Esophagus muscularis mucosa (tissue), 4 donors: ENCODE measurements around the genes VDAC1, SEC24A and CAMLG.

DNA sequence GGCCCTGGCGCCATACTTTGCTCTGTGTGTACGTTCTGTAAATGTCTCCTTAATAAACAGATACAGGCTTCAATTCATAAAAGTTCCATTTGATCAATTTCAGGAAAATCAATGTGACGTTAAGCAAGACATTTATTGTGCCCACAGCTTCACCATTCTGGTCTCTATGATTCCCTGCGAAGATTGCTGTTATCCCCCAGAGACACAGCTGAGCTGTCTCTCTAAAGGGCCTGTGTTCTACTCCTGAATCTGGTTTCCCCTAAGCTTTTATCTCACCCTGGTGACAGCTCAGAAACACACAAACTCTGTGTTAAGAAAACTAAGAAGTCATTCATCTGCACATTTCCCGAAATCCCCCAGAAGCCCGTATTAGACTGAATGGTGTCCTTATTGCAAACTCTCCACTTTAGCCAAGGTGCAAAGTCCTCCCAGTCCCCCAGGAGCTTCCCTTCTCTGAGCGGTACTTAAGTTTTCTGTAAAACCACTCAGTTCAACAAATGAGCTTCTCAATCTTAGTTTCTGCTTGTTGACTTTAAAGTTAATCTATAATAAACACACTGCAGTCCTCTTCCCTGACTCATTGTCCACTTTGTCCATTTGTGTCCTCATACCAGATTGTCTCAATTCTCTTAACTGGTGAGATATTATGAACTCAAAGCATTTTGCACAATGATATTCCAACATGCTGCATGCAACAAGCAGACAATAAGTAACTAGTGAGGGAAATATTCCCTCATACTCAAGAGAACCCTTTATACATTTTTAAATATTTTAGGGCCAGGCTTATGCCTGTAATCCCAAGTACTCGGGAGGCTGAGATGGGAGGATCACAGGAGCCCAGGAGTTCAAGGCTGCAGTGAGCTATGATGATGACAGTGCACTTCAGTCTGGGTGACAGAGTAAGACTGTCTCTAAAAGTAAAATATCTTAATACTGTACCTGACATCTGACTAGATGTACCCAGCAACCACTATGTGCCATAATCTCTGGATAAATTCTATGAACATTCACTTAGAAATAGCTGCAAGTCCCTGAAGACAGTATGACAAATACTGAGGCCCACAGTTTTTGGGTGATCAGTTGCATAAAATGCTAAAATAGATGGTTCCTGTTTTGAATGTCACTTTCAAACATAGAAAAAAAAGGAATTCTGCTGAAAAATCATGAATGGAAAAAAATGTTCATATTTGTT lies 1.6 kb upstream of the C5orf15 start:
- PRO-cap: no peak
- RAMPAGE, long total RNA, 4 experiments: no peak in any of the 4 experiments

GRCh38 chr5:134003799-134004325 lies 913 bp downstream of the VDAC1 start:
- PRO-cap: bidirectional peak, plus-strand start at chr5:134004186, minus-strand start at chr5:134004087
- RAMPAGE, long total RNA, 4 experiments: no peak in any of the 4 experiments

DNA sequence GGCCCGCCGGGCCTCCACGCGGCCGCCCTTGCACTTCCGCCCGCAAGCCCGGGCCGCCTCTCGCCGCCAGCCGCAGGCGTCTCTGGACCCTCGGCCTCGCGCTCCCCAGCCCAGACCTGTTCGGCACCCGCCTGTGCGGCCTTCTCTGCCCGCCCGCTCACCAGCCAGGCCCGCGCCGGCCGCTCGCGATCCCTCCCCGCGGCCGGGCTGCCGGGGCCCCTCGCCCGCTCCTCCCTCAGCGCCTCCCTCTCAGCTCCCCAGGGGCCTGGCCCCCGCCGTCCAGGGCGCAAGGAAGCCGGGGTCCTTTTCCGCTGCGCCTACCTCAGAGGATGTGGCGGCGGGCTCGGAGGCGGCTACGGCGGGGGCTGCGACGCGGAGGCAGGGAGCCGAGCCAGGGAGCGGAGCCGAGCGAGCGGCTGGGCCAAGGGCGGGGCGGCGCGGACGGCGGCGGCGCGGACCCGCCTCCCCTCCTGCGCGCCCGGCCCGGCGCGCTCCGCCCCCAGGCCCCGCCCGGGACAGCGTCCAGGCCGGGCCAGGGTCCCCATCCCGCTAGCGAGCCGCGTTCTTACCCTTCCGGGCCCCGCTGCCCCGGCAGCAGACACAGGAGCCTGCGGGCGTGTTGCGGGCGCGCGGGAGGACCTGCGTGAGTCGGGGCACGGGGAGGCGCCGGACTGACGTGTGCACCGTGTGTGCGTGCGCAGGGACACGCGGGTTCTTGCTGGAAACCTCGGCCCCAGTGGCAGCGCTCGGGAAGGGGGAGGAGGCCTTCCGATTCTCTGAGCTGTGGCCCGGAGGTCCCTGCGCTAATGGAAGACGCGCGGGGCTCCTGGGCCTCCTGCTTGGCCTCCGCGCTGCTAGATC lies at the start of gene VDAC1:
Gene VDAC1, minus strand, starts transcription at position 650 of the 861 bp plus-strand sequence.
- PRO-cap: bidirectional peak, plus-strand start at position 518 of the sequence, minus-strand start at position 367 of the sequence
- RAMPAGE, long total RNA, 4 experiments: start-site peak on the plus strand in 4 of 4 experiments, centred at positions 505 to 522 of the sequence, 21 to 46 reads per replicate; start-site peak on the minus strand in 4 of 4 experiments, centred at positions 361 to 632 of the sequence, 87 to 4,221 reads per replicate

GRCh38 chr5:134146402-134147419 lies 30.0 kb downstream of the SKP1 start:
- PRO-cap: no peak
- RAMPAGE, long total RNA, 4 experiments: no peak in any of the 4 experiments

DNA sequence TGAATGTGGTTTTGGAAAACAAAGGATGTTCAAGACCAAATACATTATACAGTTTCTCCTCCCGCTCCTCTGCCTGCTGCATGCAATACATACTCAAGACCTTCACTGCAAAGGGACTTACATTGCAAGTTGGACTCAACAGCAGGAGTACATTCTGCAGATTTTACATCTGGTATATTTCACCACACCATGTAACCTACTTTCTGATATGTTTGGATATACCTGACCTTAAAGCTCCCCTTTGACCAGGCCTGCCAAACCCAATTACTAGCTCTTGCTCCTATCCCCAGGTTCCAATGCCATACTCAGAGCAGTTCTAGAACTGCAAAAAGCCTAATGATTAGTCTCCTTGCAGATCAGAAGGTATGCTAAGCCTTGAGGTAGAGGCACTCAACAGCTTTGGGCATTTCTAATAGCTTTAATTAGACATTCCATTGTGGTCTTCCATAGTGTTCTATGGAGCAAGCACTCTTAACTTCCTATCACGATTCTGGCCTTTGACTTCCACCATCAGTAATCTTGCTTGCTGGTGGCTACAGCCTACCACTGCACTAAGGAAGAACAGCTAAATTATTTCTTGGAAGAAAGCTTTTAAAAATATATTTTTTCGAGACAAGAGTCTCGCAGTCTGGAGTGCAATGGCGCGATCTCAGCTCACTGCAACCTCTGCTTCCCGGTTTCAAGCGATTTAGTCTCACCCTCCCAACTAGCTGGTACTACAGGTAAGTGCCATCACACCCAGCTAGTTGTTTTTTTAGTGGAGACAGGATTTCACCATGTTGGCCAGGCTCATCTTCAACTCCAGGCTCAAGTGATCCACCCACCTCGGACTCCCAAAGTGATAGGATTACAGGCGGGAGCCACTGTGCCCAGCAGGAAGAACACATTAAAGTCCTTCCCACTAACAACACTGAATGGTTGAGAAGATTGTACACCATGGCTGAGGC lies 15.2 kb upstream of the SKP1 start:
- PRO-cap: no peak
- RAMPAGE, long total RNA, 4 experiments: no peak in any of the 4 experiments

- PRO-cap: no peak
- RAMPAGE, long total RNA, 4 experiments: no peak in any of the 4 experiments
Observed at GRCh38 chr5:134196840-134197569, 20.3 kb upstream of the SKP1 start.

- PRO-cap: no peak
- RAMPAGE, long total RNA, 4 experiments: no peak in any of the 4 experiments
Observed at GRCh38 chr5:134223889-134224408, 1.9 kb downstream of the PPP2CA start.

DNA sequence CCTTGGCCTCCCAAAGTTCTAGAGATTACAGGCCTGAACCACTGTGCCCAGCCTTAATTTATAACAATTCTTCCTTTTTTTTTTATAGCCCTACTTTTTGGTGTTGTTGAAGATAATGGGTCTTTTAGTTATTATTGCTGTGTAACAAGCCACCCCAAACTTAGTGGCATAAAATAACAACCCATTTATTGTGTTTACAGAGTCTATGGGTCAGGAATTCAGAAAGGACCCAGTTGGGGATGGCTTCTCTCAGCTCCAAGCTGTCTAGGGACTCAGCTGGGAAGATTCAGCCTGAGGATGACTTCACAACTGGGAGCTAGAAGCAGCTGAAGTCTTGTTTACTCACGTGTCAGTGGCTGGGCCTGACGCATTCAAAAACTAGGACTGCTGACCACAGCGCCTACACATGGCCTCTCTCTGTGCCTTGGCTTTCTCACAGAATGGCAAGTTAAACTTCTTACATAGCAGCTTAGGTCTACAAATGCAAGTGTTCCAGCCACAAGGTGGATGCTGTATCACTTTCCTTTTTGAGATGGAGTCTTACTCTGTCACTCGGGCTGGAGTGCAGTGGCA lies 16.2 kb upstream of the PPP2CA start:
- PRO-cap: no peak
- RAMPAGE, long total RNA, 4 experiments: no peak in any of the 4 experiments

DNA sequence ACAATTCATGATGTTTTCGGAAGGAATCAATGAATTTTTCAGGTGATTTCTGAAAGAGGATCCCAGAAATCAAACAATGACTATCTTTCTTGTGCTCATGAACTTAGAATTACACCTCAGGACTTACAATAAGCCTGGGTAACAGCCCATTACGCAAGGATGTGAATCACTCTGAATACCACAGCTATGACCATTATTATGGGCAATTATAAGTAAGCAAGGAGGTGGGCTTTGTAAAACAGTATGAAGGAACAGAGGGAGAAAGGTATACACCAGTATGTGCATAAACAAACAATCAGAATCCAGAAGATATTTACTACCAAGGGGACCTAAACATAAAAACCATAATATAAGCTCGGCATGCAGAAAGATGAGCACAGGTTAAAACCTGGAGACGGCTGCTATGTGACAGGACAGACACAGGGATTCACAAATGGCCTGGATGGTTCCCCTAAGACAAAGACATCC lies 21.6 kb upstream of the PPP2CA start:
- PRO-cap: no peak
- RAMPAGE, long total RNA, 4 experiments: no peak in any of the 4 experiments

DNA sequence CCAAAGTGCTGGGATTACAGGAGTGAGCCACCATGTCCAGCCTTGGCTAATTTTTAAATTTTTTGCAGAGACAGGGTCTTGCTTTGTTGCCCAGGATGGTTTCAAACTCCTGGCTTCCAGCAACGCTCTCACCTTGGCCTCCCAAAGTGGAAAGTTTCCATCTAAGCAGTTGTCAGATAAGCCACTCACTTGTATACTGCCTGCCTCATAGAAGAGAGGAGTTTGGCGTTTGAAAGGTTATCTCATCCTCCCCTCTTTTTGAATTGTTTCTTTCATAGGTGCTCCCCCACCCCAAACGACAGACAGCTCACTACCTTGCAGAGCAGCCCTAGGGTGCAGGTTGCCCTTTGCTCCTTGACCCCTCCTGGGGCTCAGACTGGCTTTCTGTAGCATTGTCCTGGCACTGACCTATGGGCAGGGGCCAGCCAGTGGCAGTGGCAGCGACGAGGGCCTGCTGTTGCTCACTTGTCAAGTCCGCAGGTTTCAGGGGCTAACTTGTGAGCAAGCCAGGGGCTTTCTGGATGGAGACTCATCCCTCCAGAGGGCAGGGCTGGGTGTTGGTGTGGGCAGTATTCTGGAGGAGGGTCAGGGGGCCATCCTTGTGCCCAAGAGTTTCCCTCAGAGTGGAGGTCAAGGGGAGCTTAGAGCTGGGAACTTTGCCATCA lies 53.2 kb upstream of the CDKN2AIPNL start:
- PRO-cap: no peak
- RAMPAGE, long total RNA, 4 experiments: no peak in any of the 4 experiments

- PRO-cap: bidirectional peak, plus-strand start at chr5:134466769, minus-strand start at chr5:134466466; bidirectional peak, plus-strand start at chr5:134466901, minus-strand start at chr5:134466888
- RAMPAGE, long total RNA, 4 experiments: no peak in any of the 4 experiments
Observed at GRCh38 chr5:134466256-134467332, 54.9 kb upstream of the CDKN2AIPNL start.

- PRO-cap: bidirectional peak, plus-strand start at chr5:134526657, minus-strand start at chr5:134526511; unidirectional peak, minus-strand start at chr5:134526870; bidirectional peak, plus-strand start at chr5:134527233, minus-strand start at chr5:134527179
- RAMPAGE, long total RNA, 4 experiments: start-site peak on the plus strand in 2 of 4 experiments, at chr5:134526600-134526668 at its widest, 32 to 35 reads per replicate
Observed at GRCh38 chr5:134526357-134527338, 1.2 kb downstream of the JADE2 start.

DNA sequence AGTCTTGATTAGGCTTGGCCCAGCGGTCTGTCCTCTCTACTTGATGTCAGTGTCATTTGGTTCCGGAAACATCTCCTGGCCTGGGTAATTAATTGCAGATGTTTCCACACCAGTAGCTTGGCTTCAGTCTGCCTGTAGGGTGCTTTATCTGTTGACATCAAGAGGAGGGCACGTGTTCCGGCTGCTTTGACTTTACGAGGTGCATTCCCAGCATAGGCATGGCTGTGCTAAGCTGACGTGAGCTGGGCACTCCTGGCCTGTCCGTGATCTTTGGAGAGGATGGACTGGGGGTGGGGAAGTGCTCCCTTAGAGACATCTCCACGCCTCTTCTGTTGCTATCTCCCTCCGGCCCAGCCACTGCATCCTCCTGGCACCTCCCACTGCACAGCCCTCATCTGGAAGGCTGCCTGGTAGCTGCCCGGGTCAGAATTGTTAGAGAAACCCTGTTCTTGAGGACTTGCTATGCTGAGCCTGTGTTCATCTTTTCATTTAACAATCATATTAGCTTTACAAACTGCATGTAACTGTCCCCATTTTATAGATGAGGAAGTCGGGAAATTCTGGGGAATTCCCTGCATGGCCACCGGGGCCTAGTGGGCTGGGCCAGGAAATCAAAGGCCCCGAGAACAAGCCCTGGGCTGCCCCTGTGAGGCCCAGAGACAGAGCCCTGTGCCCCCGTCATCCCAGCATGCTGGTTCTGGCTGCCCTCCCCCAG lies 29.1 kb downstream of the JADE2 start:
- PRO-cap: bidirectional peak, plus-strand start at position 272 of the sequence, minus-strand start at position 130 of the sequence
- RAMPAGE, long total RNA, 4 experiments: no peak in any of the 4 experiments

DNA sequence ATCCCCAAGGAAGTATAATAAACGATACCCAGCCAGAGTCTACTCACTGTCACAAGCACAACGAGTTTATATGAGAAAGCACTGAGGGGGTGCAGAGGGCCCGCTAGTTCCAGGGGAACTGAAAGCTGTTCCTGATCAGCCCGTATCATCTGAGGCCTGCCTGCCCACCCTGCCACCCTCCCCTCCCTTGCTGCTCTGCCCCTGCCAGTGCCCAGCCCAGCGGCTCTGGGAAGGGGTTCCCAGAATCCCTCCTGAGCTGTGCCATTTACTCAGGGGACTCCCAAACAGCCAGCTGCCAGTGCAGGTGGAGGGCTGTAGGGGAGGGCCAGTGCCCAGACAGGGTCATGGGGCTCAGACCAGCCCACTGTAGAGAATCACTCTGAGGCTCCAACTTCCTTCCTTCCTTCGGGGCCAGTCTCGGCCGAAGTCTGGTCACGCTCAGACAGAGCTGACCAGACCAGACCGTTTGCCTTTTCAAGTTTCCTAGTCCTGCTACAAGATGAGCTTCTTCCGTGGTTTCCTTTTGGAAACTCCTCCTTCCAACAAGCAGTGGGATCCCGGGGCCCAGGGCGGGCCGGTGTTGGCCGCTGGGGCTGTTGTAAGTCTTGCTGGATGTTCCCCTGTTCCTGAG lies 52.7 kb downstream of the SAR1B start:
- PRO-cap: no peak
- RAMPAGE, long total RNA, 4 experiments: no peak in any of the 4 experiments

- PRO-cap: bidirectional peak, plus-strand start at chr5:134648597, minus-strand start at chr5:134648492; bidirectional peak, plus-strand start at chr5:134648785, minus-strand start at chr5:134648740
- RAMPAGE, long total RNA, 4 experiments: start-site peak on the plus strand in 3 of 4 experiments, at chr5:134648587-134648816 at its widest, 24 to 143 reads per replicate
Observed at GRCh38 chr5:134648307-134648962, at the start of gene SEC24A. Gene SEC24A, plus strand, starts transcription at chr5:134648785.

GRCh38 chr5:134738152-134738927 lies at the start of gene CAMLG:
Gene CAMLG, plus strand, starts transcription at chr5:134738548.
- PRO-cap: bidirectional peak, plus-strand start at chr5:134738552, minus-strand start at chr5:134738344
- RAMPAGE, long total RNA, 4 experiments: start-site peak on the plus strand in 4 of 4 experiments, at chr5:134738497-134738603 at its widest, 1,358 to 3,105 reads per replicate

DNA sequence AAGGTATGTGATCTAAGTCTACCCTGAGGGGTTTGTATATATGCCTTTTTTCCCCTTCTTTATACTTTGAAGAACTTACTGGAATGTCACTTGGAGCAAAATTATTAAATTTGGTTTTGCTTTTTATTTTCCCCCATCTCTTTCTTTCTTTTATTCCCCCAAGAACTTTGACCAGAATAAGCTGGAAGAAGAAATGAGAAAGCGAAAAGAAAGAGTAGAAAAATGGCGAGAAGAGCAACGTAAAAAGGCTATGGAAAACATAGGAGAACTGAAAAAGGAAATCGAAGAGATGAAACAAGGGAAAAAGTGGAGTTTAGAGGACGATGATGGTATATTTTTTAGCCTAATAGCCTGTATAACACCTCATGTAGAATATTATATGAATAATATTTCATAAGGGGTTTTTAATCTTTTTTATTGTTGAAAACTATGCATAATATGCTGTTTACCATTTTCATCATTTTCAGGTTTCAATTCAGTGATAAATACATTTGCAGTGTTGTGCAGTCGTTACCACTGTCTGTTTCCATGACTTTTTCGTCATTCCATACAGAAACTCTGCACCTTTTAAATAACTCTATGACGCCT lies 15.0 kb downstream of the DDX46 start:
- PRO-cap: no peak
- RAMPAGE, long total RNA, 4 experiments: no peak in any of the 4 experiments

GRCh38 chr5:134873897-134874105 lies 370 bp upstream of the TXNDC15 start:
- PRO-cap: no peak
- RAMPAGE, long total RNA, 4 experiments: no peak in any of the 4 experiments

GRCh38 chr5:134924426-134924717 lies 19.4 kb downstream of the PCBD2 start:
- PRO-cap: no peak
- RAMPAGE, long total RNA, 4 experiments: no peak in any of the 4 experiments

- PRO-cap: no peak
- RAMPAGE, long total RNA, 4 experiments: no peak in any of the 4 experiments
Observed at GRCh38 chr5:135039631-135040379, 5.8 kb upstream of the PITX1 start.